ENCODE measurements around the genes PLA2G2E, PLA2G2C and VWA5B1.

GRCh38 chr1:19273180-19273628, 15.4 kb downstream of the AKR7A3 start:
- RRBS: no CpG with 5 or more reads among the region's 9 CpGs

DNA sequence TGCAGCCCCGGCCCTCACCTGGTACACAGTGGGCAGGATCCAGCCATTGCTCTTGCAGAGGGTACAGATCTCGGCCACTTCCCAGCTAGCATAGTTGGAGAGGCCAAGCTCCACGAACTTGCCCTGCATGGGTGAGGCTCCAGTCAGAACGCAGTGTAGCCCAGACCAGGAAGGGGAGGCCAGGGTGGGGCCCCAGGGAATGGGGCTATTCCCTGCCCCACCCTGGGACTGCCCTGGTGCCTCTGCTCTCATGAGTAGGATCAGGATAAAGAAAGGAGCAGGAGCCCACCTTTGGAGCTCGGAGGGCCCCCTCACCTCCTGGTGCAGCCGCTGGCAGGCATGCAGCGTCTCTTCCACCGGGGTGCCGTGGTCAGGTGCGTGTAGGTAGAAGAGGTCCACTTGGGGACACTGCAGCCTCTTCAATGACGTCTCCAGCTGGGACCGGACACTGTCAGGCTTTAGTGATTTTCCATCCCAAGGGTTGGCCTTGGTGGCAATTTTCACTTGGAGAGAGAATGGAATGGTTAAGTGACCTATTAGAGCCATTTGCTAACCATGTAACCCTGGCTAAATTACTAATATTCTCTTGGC, 3.7 kb downstream of the AKR7A2 start:
- RRBS: no CpG with 5 or more reads among the region's 12 CpGs

GRCh38 chr1:19341955-19342735, 30.0 kb downstream of the SLC66A1 start:
- RRBS: 25% methylated on average over 2 of the region's 27 CpGs

DNA sequence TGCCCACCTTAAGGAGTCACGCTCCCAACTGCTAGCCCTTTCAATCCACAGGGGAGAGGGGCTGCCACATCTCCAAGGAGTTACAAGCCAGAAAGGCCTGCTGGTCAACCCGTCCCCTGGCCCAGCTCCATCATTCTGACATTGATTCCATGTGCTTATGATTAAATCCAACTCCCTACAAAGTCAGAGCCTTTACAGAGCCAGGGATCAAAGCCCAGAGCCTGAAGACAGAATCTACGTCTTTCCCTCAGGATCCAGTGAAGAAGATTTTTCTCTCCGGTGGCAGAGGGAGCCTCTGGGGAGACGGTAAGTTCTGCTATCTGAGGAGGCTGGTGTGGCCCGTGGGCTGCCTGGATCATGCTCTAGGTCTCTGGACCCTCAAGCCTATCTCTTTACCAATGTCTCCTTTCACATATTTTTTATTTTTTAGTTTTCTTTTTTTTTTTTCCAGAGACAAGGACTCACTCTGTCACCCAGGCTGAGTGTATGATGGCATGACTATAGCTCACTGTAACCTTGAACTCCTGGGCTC, 61.2 kb downstream of the SLC66A1 start:
- RRBS: no CpG with 5 or more reads among the region's 6 CpGs

DNA sequence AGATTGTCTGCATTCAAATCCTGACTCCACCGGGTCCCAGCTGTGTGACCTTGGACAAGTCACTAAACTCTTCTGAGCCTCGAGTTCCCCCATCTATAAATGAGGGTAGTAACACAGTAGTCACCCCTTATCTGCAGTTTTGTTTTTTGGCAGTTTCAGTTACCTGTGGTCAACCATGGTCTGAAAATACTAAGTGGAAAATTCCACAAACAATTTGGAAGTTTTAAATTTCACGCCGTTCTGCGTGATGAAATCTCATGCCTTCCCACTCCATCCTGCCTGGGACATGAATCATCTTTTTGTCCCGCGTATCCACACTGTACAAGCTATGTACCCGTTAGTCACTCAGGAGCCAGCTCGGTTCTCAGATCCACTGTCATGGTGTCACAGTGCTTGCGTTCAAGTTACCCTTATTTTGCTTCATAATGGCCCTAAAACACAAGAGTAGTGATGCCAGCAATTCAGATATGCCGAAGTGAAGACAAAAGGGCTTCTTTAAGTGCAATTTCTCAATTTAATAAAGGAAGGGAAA, 49.3 kb downstream of the CAPZB start:
- RRBS: no CpG with 5 or more reads among the region's 11 CpGs

- RRBS: no CpG with 5 or more reads among the region's 21 CpGs
Measured at GRCh38 chr1:19442356-19443243, 42.7 kb downstream of the CAPZB start.

DNA sequence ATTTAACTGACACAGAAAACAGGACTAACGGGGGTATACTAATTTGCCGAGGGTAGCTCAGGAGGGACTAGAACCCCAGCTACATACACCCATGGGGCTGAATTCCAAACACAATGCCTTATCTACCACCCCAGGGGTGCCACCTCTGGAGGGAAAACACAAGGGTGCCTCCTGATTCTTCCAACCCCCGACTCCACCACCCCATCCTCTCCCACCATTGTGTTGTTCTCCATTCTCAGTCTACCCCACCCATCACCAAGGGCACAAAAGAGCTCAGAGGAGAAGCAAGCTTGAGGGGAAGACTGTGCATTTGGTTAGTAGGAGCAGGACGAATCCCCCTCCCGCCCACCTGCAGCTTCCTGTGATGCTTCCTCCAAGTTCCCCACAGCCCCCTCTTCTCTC, 22.0 kb upstream of the CAPZB start:
- RRBS: no CpG with 5 or more reads among the region's 5 CpGs

DNA sequence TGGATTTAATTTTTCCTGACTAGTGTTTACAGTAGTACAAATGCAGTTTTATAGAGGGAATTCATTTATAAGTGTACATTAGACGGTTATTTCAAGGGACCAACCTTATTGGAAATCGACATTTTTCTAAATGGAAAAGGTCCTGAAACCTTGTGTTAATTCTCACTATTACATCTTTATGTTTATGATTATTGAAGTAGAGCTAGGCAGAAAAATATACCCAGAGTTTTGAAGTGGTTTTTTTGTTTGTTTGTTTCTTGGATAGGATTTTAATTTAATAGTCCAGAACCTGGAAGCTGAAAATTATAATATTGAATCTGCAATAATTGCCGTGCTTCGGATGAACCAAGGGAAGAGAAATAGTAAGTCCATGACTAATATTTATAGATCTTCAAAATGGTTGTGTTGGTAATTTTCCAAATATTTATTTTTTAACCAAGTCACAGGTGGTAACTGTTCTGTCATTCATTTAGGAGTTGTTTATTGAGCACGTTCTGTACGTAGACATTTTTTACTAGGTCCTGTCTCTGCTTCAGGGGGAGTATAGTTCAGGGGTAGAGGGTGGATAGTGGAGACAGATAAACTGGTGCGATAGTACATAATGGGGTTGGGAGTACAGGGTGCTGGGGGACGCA, 18.7 kb downstream of the PLA2G2E start:
- RRBS: no CpG with 5 or more reads among the region's 8 CpGs

DNA sequence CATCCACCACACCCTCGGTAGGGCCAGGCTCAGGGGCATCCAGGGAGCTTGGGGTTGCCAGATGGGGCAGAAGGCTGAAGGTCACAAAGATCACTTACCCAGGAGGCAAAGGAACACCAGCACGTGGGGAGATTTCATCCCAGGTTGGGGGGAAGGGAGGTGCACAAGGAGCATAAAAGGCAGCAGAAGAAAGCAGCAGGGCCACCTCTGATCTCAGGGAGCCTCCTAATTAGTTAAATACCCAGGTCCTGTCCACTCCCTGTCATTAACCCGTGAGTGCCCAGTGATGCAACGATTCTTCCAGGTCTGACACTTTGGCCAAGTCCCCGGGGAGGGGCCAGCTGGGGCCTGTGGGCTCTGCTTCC, at the start of gene PLA2G2E:
Gene PLA2G2E, minus strand, starts transcription at position 196 of the 365 bp plus-strand sequence.
- RRBS: no CpG with 5 or more reads among the region's 5 CpGs

DNA sequence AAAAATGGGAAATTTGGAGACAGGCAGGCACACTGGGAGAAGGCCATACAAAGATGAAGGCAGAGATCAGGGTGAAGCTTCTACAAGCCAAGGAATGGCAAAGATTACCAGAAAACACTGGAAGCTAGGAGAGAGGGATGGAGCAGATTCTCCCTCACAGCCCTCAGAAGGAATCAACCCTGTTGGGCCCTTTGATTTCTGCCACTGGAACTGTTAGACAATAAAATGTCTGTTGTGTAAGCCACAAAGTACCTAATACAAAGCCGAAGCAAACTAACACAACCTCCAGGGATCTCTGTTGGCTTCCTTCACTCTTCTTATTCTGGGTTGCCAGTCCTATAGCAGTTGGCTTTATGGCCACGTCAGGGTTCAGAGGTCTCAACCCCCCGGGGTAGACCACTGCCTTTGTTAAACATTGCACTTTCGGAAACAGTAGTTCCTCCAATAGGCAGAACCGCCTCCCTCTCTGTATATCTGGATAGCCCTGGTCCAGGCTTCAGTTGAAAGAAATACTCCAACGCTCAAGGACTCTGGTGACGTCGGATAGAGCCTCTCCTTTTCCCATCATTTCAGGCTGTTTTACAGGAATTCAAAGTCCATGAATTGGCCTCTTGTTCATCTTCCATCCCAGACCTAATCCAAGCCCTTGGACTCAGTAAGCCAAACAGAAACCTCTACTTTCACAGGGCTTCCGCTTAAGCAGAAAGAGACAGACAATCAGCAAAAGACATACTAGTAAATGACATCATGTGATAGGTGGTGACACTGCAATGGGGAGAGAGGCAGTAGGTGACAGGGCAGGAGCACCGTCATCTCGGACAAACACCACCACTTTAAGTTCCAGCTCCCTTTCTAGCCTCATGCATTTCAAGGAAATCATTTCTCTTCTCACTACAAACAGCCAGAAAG, 2.0 kb upstream of the PLA2G2A start:
- RRBS: no CpG with 5 or more reads among the region's 11 CpGs

DNA sequence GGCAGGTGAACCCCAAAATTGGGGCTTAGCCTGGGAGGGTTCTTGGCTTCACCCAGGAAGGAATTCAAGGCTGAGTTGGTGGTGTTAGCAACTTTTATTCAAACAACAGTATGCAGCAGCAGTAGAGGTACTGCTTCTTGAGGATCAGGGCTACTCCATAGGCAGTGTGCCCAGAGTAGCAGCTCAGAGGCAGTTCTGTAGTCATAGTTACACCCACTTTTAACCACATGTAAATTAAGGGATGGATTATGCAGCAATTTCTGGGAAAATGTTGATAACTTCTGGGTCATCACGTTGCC, 28.8 kb upstream of the PLA2G2A start:
- RRBS: no CpG with 5 or more reads among the region's 1 CpG

- RRBS: no CpG with 5 or more reads among the region's 23 CpGs
Measured at GRCh38 chr1:20029142-20030165, 40.5 kb upstream of the PLA2G5 start.

- RRBS: no CpG with 5 or more reads among the region's 6 CpGs
Measured at GRCh38 chr1:20099306-20099519, 20.1 kb downstream of the PLA2G2D start.

- RRBS: no CpG with 5 or more reads among the region's 29 CpGs
Measured at GRCh38 chr1:20153977-20154939, 15.1 kb downstream of the PLA2G2F start.

- RRBS: 4% methylated on average over 1 of the region's 15 CpGs
Measured at GRCh38 chr1:20186326-20186935, at the start of gene PLA2G2C. PLA2G2C (minus strand) TSS chr1:20186518.

- RRBS: no CpG with 5 or more reads among the region's 16 CpGs
Measured at GRCh38 chr1:20290445-20291168, at the start of gene VWA5B1. VWA5B1 (plus strand) TSS chr1:20290875.

- RRBS: no CpG with 5 or more reads among the region's 16 CpGs
Measured at GRCh38 chr1:20551784-20552276, 543 bp upstream of the FAM43B start.

GRCh38 chr1:20658547-20658933, 2.6 kb downstream of the DDOST start:
- RRBS: no CpG with 5 or more reads among the region's 6 CpGs

- RRBS: no CpG with 5 or more reads among the region's 7 CpGs
Measured at GRCh38 chr1:20757521-20757805, 25.0 kb upstream of the SH2D5 start.

GRCh38 chr1:20862063-20862526, 75.0 kb upstream of the HP1BP3 start:
- RRBS: no CpG with 5 or more reads among the region's 7 CpGs

Measured in AG09319 (cell line).